SK-N-DZ (cell line): ENCODE data around the gene INTS7.

GRCh38 chr1:209801013-209801797 is 4.7 kb downstream of the IRF6 start:
RAMPAGE:
- cytosol, long total RNA, result no peak
- nucleus, long total RNA, result no peak

GRCh38 chr1:209938328-209938931 is 413 bp downstream of the SYT14 start:
RAMPAGE:
- cytosol, long total RNA, result no peak
- nucleus, long total RNA, result no peak

RAMPAGE:
- cytosol, long total RNA, result no peak
- nucleus, long total RNA, result no peak
Observed at GRCh38 chr1:210070017-210070216, 131.9 kb downstream of the SYT14 start.

DNA sequence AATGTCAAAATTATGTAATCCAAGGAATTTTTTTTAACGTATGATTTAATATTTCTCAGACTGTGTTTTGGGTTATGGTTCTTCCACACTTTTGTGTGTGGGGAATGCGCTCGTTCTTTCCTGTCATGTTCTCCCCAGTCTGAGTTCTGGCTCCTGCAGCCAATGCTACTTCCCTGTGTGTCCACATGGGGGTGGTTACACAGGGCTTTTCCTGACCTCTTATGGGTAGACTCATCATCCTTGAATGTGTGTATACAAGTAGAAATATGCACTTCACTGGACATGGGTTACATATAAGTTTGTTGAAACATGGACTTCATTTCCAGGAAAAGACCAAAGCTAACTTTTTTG is 7.2 kb downstream of the SERTAD4 start:
RAMPAGE:
- cytosol, long total RNA, result no peak
- nucleus, long total RNA, result no peak

DNA sequence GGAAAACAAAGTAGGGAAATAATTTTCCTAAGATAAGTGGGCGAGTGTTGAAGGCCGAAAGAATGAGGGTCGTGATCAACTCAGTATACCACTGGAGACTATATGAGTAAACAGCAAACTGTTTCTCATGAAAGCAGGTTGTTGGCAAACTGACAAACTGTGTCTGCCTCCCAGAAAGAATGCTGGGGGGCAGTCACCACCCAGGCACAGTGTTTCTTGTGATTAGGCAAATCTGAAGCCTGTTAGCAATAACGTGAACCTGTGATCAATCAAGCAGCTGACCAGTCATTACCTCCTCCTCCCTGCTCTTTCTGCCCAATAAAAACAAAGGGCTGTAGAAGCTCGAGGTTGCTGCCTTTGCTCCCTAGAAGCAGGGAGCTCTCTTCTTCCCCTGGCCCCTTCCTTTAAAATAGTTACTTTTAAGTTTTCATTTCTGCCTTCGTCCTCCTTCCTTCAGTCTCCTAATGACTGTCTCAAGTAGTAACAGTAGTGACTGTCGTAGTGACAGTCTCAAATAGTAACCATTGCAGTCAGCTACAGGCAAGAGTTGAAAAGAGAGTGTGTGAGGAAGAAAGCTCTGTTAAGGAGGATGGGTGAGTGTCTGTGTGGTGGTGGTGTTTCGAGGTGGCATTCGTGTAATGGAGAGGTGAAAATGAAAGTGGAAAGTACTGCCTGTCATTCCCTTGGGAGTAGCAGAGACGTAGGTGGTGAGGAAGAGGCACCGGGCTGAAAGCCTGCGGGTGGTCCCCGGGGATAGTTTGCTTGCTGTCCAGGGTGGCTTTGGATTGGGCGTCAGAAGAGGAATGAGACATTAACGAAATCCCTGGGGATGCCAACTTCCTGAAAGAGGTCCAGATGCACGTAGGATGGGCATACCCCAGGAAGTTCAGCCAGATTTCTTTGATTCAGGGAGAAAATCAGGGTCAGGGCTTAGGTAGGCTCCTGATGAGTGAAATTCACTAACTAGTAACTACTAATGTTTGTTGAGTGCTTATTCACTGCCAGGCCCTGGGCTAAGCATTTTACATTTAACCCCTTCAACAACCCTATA is 14.6 kb downstream of the HHAT start:
RAMPAGE:
- cytosol, long total RNA, result no peak
- nucleus, long total RNA, result no peak

DNA sequence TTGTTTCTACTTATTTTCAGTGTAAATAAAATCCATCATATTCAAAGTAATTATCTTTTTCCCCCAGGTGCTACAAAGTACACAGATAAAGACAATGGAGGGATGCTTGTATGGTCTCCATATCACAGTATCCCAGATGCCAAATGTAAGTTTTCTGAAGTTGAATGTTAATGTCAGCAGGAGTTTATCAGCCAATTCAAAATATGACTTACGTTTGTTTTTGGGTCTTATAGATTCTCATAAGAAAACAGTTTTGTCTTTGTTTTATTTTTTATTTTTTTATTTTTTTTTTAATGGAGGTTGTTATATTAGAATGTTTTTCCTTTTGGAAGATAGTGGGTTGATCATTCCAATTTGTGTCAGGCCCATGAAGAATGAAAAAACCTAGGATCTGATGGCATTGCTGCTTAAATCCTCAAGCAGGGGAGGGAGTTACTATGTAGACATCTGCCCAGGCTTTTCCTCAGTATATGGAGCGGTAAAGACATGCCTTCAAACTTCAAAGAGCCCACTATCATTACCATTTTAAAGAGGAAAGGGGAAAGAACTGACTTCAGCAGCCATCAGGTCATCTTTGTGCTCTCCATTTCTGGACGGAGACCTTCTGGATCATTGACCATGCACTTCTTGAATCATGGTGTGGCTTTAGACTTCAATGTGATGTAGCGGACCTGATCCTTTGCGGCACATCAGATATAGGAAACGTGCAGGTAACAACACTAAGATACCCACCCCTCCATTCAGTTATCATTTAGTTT is 12.2 kb downstream of the RCOR3 start:
RAMPAGE:
- cytosol, long total RNA, result no peak
- nucleus, long total RNA, result no peak

GRCh38 chr1:211366325-211366954 is 39.8 kb downstream of the TRAF5 start:
RAMPAGE:
- cytosol, long total RNA, result no peak
- nucleus, long total RNA, result no peak

DNA sequence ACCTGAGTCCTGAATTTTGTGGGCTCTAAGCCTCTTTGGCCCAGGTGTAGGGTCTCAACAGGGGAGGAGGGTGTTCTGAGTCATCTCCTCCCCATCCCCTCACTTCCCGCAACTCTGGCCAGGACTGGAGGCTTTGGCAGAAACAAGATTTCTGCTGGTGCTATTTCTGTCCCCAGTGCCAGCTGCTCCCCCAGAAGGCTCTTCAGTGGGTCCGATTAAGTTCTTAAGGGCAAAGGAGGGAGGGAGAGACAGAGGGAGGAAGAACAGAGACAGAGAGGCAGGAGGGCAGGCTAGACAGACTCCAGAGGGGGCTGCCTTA is 6.8 kb downstream of the RD3 start:
RAMPAGE:
- cytosol, long total RNA, result no peak
- nucleus, long total RNA, result no peak

DNA sequence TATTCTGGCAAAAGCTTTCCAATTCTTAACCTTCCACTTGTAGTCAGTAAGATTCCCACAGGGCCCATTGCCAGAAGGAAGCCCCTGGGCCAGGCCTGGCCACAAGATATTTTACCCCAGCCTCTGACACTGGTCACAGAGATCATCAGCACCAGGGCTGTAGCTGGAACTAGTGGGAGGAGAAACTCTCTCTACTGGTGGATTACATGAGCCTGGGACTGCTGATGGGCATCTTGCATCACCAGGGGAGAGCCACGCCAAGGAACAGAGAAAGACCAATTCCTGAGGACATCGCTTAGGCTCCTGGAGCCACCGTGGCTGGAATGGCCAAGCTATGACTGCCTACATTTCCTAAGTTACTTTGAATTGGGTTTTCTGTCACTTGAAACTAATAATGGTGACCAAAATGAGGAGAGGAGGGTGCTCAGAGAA is 26.7 kb upstream of the RD3 start:
RAMPAGE:
- cytosol, long total RNA, result no peak
- nucleus, long total RNA, result no peak

RAMPAGE:
- cytosol, long total RNA, result no peak
- nucleus, long total RNA, result no peak
Observed at GRCh38 chr1:211560610-211560967, 18.4 kb downstream of the SLC30A1 start.

DNA sequence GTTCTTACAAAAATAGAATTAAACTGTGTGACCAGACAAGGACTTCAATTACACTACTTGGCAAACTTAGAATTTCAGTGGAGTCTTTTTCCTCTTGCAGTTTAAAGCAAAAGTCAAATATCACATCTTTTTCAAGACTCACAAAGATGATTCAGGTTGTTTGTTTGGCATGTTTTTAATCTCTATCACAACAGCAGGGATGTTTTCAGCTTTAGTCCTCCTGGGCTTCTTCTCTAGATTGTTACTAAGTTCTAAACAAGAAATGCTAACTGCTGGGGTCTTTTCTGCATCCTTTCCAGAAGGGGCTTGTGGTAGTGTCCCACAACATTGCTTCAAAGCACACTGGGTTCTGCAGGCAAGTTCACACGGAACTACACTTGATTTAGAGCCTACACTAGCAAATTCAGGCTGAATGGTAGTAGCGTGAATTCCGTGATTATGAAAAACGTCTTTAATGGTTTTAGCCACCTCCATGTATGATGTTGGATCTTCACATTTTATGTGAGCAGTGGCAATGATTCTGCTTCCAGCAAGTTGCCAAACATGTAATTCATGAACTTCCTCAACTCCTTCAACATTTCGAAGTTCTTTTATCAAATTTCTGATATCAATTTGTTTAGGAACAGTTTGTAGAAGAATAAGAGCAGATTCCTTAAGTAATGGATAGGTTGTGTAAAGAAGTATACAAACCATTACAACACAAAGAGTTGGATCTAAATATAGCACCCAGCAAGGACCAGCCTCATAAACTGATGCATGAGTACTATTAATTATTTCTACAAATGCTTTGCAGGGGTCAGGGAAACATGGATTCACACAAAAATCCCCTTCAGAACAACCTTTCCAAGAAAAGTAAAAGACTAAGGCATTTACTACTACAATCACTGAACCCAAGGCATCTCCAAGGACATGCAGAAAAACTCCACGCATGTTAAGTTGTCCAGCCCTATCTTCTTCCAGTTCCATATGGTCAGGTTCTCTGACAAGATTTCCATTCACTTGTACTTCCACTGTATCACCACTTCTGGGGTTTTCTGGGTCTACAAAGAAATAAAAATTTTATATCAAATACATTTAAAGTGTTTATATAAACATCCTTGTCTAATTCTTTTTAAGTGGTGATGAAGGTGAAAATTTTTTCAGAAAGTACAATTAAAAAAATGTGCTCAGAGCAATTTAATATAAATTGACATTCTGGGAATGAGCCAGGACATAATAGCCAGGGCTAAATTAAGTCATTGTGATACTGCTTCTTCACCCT is 3.3 kb downstream of the SLC30A1 start:
RAMPAGE:
- cytosol, long total RNA, result no peak
- nucleus, long total RNA, result no peak

GRCh38 chr1:211579355-211580400 is 717 bp upstream of the SLC30A1 start:
RAMPAGE:
- cytosol, long total RNA, result no peak
- nucleus, long total RNA, result no peak

RAMPAGE:
- cytosol, long total RNA, result no peak
- nucleus, long total RNA, result no peak
Observed at GRCh38 chr1:211606806-211607442, 28.0 kb upstream of the SLC30A1 start.

DNA sequence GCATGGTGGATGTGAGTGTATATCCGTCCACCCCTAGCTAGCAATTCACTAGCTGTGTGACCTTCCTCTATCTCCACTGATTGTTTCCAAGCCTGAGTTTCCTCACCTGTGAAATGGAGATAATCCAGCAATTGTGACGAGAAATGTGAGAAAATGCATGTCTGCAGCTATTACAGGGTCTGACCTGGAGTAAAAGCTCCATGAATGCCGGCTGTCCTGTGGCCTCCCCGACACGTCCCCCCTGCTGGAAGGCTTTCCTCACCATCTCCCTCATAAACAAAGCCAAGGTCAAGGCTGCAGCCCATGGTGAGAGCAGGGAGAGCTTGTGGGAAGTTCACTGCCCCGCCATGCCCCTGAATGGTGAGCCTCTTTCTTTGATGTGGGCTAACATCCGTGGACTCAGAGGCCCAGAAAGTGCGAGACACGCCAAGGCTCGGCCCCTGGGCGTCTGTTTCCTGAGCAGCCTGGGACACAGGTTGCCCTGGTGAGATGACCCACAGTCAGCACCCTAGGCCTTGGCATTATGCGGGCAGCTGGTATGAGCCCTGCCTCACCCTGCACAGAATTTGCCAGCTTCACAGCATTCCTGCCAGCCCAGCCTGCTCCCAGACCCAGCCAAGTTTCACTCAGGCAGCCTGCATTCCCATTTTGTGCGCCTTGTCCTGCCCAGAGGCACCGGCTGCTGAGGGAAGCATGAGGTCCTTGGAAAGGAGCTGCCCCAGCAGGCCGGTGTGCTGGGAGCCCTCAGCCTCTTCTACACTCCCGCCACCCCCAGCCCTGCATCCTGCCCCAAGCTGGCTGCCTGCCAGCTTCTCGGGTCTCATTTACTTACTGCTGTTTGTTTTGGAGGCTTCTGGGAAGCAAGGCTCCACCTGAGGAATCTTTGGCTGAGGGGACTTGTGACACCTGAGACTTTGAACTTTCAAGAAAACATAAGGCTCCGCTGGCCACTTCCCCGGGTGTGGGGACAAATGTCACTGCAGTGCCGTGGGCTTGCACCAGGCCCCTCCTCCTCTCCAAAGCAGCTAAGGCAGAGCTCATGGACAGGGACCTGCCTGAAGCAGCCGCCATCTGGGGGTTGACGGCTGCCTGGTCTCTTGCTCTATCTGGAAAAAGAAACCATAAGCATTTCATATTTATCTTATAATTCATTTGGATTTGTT is 31.9 kb downstream of the NEK2 start:
RAMPAGE:
- cytosol, long total RNA, result no peak
- nucleus, long total RNA, result no peak

RAMPAGE:
- cytosol, long total RNA, result no peak
- nucleus, long total RNA, result no peak
Observed at GRCh38 chr1:211890620-211891156, 60.1 kb upstream of the LPGAT1 start.

DNA sequence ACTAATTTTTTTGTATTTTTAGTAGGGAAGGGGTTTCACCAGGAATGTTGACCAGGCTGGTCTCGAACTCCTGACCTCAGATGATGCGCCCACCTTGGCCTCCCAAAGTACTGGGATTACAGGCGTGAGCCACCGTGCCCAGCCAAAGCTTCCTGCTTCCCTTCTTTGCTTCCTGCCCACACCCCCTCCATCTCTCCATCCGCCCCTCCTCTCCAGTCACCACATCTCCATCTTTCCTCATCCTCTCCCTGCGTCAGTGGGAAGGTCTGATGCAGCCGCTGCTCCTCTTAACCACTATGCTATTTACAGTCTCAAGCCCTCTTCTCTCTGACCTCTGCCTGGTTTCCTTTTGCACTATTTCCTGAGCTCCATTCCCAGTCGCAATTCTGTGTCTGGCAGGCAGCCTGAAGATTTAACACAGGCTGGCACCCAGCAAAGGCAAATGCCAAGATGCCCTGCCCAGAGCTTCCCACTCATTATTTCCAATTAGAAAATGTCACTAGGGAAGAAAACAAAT is 89.5 kb upstream of the LPGAT1 start:
RAMPAGE:
- cytosol, long total RNA, result no peak
- nucleus, long total RNA, result no peak

RAMPAGE:
- cytosol, long total RNA, result no peak
- nucleus, long total RNA, result no peak
Observed at GRCh38 chr1:211920528-211921000, 90.0 kb upstream of the LPGAT1 start.

RAMPAGE:
- cytosol, long total RNA, result start-site peak on the plus strand at chr1:212035755-212035796, 308 and 638 reads in 2 replicates
- nucleus, long total RNA, result start-site peak on the plus strand at chr1:212035748-212035801, 1,065 and 121 reads in 2 replicates
Observed at GRCh38 chr1:212035057-212036158, at the start of gene INTS7. Gene INTS7, minus strand, starts transcription at chr1:212035557.

DNA sequence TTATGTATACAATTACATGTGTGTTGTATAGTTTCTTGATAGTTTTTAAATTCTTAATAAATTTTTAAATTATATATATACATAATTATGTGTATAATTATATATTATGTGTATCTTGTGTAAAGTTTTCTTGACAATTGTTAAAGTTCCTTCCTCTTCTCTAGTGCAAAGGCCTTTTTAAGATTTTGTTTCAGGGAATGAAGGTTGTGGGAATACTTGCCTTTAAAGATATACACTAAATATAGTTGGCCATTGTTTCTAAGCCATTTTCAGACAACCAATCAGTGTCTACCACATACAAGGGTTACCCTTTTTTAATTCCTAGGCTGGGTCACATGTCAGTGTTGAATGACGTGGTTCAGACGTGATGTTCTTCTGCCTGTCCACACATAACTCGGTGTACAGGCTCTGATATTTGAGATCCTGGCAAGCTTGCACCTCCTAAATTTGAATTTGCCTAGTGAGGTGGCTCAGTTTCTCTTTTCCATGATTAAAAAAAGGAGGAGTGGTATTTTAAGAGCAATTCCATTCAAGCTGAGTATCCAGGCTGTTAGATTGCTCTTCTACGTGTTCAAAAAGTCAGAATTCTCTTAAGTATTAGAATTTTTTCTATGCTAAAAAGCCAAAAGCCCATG is 38.7 kb downstream of the DTL start:
RAMPAGE:
- cytosol, long total RNA, result no peak
- nucleus, long total RNA, result no peak

RAMPAGE:
- cytosol, long total RNA, result no peak
- nucleus, long total RNA, result no peak
Observed at GRCh38 chr1:212153608-212154138, 118.1 kb downstream of the DTL start.